Measurements from ENCODE around the genes MYCBPAP and EPN3.

- RRBS: no CpG with 5 or more reads among the region's 13 CpGs
Observed at GRCh38 chr17:50347284-50348032, 1.5 kb downstream of the XYLT2 start.

DNA sequence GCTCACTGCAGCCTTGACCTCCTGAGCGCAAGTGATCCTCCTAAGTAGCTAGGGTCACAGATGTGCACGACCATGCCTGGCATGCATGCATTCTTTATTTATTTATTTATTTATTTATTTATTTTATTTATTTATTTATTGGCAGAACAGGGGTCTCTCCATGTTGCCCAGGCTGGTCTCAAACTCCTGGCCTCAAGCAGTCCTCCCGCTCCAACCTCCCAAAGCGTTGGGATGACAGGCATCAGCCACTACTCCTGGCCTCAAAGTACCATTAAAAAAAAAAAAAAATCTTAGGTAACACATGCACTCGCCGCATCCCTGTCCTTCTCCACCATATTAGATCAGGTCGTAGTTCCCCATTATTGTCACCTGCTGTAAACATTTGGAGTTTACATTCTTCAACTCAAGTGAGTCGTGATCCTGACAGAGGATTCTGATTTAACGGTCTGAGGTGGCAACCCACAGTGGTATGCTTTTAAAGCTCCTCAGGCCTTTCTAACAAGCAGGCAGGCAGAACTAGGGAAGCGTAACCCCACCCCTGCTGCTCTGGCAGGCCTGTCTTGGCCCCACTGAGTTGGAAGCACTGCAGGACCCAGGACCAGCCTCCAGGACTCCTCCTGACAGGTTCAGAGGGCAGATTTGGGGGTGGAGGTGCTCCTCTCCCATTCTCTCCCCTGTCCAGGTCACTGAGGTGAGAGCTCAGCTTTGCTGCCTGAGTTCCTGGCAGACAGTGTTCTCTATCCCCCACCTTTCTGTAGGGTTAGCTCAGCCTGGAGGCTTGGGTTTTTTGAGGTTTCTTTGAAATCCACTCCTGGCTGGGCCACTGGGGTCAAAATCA, 9.9 kb downstream of the MRPL27 start:
- RRBS: no CpG with 5 or more reads among the region's 10 CpGs

DNA sequence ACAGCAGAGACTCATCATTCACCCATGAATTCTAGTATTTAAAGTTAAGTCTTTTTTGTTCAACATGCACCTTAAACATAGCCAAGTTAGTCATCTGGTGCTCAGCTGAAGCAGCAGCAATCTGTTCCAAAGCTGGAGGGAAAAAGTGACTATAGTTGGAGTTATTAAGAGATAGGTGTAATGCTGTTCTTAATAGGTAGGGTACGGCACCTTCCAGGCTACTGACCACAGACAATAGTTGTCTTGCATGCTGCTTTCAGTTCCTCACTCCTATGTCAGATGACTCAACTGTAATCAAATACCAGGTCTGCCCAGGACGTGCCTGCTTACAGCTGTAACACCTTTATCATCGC, 6.0 kb downstream of the LRRC59 start:
- RRBS: no CpG with 5 or more reads among the region's 3 CpGs

DNA sequence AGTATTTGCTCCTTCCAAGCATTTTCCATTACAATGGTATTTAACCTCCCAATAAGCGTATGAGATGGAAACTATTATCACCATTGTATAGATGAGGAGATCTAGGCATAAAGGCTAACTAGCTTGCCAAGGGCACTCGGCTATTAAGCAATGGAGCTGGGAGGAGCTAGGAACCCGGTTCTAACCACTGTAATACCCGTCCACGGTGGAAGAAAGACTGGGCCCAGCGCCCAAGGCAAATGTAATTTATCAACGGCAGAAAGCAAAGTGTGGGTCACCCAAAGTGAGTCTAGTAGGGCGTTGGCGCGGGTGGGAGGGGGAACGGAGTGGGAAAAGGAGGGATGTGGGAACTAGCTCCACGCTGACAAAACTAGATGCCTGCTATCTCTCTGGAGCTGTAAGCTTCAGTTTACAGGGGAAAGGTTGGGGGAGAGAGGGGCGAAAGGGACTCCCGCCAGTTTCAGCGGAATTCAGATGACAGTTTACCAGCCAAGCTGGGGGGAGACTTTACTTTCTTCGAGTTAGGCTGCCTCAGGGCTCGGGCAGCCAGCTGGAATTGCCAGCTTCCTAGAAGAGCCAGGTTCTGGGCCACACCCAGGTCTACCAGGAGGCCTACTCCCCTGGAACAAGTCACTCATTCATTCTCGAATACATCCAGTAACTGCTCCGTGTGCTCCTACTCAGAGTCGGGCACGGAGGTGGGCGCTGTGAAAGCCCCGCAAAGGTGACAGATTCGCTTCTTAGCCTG, 928 bp downstream of the LRRC59 start:
- RRBS: no CpG with 5 or more reads among the region's 24 CpGs

DNA sequence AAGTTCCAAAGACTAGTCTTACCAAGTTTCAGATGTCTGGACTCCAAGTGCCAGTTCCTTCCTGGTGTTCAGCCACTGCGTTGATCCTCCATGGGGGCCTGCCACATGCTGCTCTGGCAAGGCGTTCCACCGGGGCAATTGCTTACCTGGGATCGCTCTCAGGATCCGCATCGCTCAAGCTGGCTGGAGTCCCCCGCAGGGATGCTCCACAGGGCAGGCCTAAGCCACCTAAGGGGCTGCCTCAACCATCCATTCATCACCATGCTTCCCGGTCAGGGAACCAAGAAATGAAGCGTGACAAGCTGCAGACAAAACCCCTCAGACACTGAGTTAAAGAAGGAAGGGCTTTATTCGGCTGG, 6.3 kb upstream of the ACSF2 start:
- RRBS: no CpG with 5 or more reads among the region's 10 CpGs

DNA sequence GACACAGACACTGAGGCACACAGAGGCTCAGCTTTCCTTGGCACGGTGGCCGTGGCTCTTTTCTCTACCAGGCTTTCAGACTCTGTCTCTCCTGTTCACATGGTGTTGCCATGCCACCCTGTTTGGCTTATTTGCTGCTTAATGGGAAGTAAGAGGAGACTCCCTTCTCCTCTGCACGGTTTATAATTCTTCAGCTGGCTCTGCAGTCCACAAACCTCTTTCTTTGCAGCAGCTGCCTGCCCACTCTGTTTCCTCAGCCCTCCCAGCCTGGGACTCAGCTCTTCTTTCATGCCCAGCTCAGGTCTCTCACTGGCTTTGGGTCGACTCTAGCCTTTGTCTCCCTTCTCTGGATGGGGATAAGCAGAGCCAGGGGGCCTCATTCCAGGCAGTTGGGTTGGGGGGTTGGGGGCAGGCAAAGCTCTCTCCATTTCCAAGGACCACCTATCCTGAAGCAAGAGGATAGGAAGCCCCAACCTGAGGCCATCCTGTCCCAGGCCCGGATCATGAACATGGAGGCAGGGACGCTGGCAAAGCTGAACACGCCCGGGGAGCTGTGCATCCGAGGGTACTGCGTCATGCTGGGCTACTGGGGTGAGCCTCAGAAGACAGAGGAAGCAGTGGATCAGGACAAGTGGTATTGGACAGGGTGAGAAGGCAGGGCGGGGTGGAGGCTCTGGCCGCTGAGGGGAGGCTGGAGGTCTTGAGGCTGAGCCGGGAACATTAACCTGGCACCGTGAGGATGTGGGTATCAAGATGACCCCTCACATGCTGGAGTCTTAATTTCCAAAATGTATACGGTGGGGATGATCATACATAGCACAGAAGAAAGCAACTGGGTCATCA, 3.5 kb upstream of the CHAD start:
- RRBS: 100% methylated on average over 2 of the region's 15 CpGs

- RRBS: no CpG with 5 or more reads among the region's 16 CpGs
Observed at GRCh38 chr17:50476309-50476947, 2.2 kb upstream of the RSAD1 start.

DNA sequence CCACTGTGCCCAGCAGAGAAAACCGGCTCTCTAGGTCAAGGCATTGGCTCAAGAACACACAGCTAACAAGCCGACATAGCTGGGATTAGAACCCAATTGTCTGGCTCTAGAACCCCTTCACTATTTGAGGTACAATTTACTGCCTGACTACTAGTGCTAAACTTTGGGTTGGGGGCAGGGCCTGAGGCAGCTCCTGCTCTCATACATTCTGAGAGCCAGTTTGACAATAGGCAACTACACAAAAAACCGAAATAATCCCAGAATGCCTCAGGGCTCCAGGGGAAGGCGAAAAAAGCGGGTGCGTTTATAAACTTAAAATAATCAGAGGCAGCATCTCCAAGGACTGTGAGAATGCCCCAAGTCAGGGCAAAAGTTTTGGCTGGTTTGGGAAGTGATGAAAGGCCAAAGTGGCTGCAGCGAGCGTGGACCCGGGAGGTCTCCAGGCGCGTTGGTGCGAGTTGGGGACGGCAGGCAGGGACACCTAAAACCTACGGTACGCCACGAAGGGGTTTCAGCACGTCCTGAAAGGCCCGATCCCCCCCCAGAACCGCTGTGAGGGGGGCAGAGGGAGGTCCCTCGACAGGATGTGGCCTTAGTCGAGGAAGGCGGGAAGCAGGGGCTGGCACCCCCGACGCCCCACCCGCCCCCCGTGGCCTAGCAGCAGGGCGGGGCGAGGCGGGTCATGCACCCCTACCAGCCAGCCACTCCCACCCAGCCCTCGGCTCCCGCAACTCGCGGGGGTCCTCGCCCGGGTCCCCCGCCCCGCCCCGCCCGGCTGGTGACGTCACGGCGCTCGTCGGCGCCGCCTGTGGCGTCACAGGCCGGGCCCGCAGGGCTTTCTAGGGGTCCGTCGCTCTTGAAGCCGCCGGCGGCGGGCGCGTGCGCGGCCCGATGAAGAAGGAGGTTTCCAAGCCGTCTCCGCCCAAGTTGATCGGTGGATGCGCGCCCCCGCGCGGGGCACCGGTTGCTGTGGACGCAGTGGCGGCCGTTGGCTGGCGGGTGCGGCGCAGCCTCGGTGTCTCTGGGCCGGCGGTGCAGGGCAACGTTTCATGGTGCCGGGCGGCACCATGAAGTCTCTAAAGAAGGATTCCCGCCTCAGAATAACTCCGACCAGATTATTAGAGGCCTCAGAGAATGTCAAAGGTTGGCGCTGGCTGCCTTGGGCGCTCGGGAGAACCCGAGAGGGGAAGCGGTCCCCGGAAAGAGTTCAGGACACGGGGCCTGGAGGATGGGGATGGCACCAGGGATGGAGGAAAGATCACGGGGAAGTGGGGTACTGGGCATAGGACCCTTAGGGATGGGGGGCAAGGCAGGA, at the start of gene MYCBPAP:
Gene MYCBPAP (plus strand): TSS at position 832 of the 1,315 bp plus-strand sequence.
- RRBS: 1% methylated on average over 37 of the region's 91 CpGs

DNA sequence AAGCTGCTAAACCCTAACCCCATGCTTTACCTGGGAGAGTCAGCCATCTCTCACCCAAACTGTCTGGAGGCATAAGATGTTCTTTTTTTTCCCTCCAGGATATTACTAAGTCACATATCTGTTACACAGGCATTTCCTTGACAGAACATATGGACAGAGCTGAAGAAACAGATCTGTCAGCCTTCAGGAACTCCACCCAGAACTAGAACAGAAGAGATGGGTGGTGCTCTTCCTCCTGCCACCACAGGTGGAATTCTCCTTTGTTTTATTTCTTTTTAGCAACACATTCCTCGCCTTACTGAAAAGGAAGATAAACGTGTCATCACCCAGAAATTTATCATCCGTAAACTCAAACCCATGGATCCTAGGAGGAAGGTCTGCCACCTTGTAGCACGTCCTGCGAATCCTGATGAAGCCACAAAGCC, 8.8 kb downstream of the MYCBPAP start:
- RRBS: no CpG with 5 or more reads among the region's 5 CpGs

- RRBS: no CpG with 5 or more reads among the region's 16 CpGs
Observed at GRCh38 chr17:50532568-50532954, at the start of gene EPN3. Gene EPN3, plus strand, starts transcription at chr17:50532735.

DNA sequence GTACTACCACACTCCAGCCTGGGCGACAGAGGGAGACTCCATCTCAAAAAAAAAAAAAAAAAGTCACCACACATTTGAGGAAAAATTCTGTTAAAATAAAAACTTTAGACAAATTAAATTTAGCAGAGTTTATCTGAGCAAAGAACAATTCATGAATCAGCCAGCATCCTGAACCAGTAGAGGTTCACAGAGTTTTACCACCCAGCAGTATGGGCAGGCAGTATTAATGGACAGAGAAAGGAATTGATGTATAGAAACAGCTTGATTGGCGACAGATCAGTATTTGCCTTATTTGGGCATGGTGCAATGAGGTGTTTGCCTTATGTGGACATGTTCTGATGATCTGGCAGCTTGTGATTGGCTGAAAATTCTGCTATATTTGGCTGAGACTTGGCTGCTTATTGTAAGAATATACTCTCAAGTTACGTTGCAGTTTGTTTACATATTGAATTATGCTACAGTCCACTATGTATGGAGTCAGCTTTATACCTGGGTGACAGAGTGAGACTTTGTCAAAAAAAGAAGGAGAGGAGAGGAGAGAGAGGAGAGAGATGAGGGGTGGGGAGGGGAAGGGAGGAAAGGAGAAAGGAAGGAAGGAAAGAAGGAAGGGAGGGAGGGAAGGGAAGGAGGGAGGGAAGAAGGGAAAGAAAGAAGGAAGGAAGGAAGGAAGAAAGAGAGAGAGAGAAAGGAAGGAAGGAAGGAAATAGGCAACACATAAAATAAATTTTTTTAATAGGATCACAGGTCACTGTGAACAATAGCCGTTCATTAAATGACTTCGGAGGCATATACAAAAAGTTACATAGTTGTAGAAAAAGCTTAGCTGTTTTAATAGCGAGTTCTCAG, 14.6 kb downstream of the ABCC3 start:
- RRBS: no CpG with 5 or more reads among the region's 6 CpGs

- RRBS: no CpG with 5 or more reads among the region's 12 CpGs
Observed at GRCh38 chr17:50687127-50687689, 20.5 kb downstream of the ANKRD40 start.

DNA sequence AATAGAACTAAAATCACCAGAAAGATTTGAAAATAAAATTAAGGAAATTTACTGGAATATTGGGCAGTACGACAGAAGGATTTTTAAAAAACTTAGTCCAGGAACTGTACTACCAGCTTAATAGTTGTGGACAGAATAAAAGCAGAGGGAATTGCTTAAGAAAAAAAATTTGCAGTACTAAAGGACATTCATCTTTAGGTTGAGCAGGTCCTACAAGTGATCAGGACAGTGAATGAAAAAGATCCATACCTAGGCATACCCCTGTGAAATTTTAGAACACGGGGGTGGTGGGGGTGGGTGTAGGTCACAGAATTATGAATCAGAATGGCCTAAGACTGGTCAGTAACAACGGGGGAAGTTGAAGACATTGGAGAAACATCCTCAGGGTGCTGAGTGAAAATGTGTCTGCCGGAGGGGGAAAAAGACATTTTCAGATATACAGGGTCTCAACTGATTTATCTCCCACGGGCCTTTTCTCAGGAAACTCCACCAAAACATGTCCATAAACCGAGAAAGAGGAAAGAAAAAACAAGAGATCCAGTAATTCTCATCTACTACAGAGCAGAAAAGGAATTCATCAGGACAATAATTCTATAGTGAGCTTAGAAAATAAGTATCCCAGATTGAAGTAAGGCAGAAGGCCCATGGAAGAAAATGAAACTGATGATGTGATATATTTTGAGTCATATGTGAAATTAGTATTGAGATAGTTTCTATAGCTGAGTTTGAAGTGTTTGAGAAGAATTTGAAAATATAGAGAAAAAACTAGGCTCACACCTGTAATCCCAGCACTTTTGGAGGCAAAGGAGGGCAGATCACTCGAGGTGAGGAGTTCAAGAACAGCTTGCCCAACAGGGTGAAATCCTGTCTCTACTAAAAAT, 19.5 kb downstream of the LUC7L3 start:
- RRBS: no CpG with 5 or more reads among the region's 7 CpGs

- RRBS: no CpG with 5 or more reads among the region's 2 CpGs
Observed at GRCh38 chr17:50742564-50743092, 23.2 kb downstream of the LUC7L3 start.

DNA sequence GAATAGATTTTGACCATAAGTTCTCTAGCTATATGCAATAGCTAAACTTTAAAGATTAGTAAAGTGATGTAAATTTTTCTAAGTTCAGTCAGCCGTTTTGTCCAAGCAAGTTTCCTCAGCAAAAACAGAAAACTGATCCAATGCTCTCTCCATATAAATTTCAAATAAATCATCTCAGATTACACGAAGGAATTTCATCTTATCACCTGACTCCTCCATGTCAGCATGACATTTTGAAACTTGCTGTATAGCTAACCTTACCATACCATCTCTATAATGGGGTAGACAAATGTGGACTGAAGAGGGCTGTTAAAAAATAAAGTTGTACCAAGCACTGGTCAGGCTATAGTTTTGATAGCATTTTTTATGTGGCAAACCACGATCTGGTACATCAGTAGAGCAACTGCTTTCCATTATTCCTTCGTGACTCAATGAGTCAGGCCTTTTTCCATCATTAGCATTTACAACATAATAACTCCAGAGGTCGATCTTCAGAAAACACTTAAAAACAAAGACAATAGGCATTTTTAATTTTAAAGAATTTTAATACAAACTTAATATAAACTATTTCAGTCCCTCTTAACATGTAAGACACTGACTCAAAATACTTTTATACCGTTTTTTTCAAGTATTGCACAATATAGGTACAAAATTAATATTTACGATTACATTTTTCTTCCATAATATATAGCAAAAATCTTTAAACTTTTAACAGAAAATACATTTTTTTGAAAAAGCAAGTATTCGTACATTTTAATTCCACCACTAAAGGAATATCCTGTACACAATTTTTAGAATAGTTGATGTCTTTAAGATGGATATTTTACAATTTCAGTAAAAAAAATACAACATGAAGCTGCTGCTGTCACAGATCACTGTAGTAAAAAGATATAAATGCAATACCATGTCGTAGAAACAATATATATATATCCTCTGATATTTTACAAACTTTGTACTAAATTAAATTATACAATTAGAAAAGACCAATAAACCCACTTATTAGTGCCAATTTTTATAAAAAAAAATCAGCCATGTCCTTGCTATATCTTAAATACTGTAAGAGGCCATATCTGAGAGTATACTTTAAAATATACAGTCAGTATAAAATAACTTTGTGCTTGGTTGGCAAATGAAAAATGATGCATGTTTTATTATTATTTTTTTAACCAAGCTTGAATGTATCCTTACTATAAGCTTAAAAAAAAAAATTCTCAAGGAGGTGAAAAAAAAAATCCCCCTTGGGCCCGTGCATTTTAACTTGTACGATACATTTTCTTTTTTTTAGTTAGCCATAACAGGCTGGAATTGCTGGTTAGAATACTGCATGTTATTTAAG, 4.0 kb downstream of the TOB1 start:
- RRBS: no CpG with 5 or more reads among the region's 11 CpGs

GRCh38 chr17:50863047-50864241, 2.7 kb downstream of the TOB1 start:
- RRBS: no CpG with 5 or more reads among the region's 15 CpGs

GRCh38 chr17:50872779-50873121, 6.6 kb upstream of the TOB1 start:
- RRBS: no CpG with 5 or more reads among the region's 2 CpGs

GRCh38 chr17:50911515-50912195, 45.5 kb upstream of the TOB1 start:
- RRBS: no CpG with 5 or more reads among the region's 9 CpGs

- RRBS: no CpG with 5 or more reads among the region's 19 CpGs
Observed at GRCh38 chr17:50917870-50918486, 51.8 kb upstream of the TOB1 start.

DNA sequence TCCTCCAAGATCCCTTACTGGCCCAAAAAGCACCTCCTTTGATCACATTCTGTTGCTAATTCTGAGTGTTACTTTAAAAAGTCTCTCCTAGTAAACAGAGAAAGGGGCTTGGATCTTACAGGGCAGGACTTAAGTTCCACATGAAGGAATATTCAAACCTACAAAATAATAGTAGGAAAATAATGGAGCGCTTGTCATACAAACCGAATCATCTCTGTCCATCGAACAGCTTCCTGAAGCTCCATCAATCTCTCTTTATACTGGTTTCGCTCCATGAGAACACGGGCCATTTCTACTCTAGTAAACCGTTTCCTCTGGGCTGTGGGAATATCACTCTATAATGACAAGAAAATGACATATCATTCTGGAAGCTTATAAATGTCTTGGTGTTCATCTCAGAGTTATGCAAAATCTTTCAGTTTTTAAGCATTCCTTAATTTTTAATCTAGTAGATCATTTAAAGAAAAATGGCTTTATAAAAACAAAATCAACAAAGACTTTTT, 119.1 kb downstream of the SPAG9 start:
- RRBS: no CpG with 5 or more reads among the region's 6 CpGs